CMK (cell line): Measurements from ENCODE around the genes TMEM131L, RNF175, GRIA2 and TMEM144.

- RRBS = no CpG with 5 or more reads among the region's 2 CpGs
Observed at GRCh38 chr4:152691285-152691785, 11.5 kb upstream of the TMEM154 start.

GRCh38 chr4:152935011-152935645 lies 995 bp upstream of the FHDC1 start:
- RRBS = no CpG with 5 or more reads among the region's 17 CpGs

DNA sequence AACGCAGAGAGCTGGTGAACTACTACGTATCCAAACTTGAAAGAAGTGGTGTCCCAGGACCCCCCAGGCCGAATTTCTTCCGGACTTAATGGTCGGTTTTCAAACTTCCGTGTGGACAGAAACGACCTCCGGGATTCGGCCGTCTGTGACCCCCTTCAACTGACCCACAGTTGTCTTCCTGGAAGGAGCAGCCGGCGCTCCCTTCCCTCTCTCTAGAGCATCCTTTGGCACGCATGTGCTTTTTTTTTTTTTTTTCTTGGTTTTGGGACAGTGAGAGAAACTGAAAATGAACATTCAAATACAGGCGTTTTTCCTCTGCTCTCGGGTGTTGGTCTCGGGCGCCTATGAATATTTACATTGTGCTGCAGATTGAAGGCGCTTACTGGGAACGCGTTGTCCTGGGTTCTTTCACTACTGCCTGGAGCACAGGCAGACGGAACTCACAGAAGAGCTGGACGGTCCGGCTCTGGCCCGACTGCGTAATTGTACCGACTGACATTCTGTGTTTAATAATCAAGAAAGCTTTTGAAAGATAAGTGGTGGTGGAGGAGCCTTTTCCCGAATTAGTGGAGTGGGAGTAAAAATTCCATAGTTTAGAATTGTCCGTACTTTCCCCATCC lies 1.9 kb downstream of the FHDC1 start:
- RRBS = 3% methylated on average over 4 of the region's 28 CpGs

DNA sequence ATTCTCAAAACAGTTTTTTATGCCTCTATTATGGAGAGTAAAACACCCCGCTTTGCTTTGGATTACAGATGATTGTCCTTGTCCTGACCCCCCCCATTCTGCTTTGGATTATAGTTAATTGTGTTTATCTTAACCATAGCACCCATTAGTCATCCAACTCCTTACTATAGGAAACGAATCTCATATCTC lies 14.6 kb downstream of the TRIM2 start:
- RRBS = no CpG with 5 or more reads among the region's 2 CpGs

DNA sequence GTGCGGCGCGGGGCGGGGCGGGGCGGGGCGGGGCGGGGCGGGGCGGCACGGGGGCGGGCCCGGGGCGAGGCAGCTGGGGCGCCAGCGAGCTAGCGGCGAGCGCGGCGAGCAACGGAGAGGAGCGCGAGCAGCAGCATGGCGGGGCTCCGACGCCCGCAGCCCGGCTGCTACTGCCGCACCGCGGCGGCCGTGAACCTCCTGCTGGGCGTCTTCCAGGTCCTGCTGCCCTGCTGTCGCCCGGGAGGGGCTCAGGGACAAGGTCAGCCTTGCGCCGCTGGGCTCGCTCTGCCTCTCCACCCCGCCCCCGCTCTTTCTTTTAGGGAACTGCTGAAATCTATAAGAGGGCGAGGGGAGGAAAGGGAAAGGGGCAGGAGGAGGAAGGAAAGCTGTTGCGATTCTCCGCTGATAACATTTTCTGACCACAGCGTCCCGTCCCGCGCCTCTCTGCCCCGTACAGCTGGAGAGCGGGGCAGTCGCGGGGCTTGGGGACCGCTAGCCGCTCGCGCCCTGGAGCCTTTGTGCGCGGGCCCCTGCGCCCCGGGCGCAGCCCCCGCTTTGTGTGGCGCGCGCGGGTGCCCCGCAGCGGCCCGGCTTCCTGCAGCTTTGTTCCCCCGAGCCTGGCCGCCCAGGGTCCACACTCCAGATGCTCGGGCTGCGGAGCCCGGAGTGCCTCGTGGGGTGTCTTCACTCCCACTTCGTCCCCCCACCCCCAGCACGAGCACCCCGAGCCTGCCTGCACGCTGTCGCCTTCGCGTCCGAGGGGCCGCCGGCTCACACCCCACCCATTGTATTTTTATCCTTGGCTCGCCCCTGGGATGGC lies at the start of gene TMEM131L:
Gene TMEM131L (plus strand): TSS at position 98 of the 820 bp plus-strand sequence.
- RRBS = 1% methylated on average over 48 of the region's 87 CpGs

DNA sequence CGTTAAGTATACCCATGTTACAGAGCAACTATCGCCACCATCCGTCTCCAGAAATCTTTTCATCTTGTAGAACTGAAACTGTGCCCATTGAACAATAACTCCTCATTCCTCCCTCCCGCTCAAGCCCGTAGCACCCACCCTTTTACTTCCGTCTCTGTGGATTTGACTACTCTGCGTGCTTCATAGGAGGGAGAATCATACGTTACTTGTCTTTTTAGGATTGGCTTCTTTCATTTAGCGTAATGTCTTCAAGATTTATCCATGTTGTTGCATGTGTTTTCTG lies 55.4 kb downstream of the TMEM131L start:
- RRBS = no CpG with 5 or more reads among the region's 9 CpGs

DNA sequence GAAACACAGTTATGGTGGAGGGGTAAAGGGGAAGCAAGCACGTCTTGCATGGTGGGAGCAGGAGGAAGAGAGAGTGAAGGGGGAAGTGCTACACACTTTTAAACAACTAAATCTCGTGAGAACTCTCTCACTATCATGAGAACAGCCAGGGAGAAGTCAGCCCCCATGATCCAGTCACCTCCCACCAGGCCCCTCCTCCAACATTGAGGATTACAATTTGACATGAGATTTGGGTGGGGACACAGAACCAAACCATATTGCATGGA lies 74.9 kb upstream of the TLR2 start:
- RRBS = no CpG with 5 or more reads among the region's 2 CpGs

- RRBS = no CpG with 5 or more reads among the region's 19 CpGs
Observed at GRCh38 chr4:153639878-153640474, 44.1 kb upstream of the TLR2 start.

DNA sequence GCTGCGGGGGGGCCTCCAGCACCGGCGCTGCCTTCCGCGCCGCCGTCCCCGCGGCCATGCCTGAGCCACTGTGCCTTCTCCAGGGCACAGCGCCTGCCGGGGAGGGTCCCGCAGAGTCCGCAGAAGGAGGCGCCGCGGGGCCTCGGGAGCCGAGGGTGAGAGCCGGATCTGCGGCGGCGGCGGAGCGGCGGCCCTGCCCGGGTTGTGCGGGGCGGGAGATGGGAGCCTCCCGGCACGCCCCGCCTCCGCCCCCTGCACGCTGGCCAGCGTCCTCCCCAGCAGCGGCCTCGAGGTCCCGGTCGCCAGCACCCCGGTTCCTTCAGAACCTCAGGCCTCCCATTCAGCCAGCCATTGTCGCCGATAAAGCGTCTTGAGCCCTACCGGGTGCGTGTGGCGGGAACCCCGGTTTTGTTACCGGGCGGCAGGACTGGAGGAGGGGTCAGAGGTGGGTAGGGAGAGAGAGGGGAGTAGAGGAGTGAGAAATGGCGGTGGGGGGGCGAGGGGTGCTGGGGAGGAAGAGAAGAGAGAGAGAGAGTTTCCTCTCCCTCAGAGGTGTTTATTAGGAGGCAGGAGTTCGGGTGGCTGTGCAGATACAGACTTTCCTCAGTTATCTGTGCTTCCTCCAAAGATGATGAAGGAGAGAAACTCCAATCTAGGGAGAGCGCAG lies at the start of gene RNF175:
Gene RNF175 (minus strand): TSS at position 220 of the 667 bp plus-strand sequence.
- RRBS = 94% methylated on average over 40 of the region's 52 CpGs

GRCh38 chr4:153933890-153934215 lies 145.0 kb upstream of the SFRP2 start:
- RRBS = no CpG with 5 or more reads among the region's 6 CpGs

DNA sequence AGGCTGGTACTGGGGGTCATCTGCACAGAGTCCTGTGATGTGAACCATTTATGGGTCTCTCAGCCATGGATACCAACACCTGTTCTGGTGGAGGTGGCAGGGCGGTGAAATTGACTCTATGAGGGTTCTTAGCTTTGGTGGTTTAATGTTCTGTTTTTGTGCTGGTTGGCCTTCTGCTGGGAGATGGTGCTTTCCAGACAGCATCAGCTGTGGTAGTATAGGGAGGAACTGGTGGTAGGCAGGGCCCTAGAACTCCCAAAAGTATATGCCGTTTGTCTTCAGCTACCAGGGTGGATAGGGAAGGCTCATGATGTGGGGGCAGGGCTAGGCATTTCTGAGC lies 208.1 kb upstream of the SFRP2 start:
- RRBS = no CpG with 5 or more reads among the region's 2 CpGs

GRCh38 chr4:154610372-154611107 lies 1.9 kb downstream of the FGG start:
- RRBS = no CpG with 5 or more reads among the region's 4 CpGs

- RRBS = no CpG with 5 or more reads among the region's 4 CpGs
Observed at GRCh38 chr4:155026749-155027105, 181.7 kb upstream of the NPY2R start.

DNA sequence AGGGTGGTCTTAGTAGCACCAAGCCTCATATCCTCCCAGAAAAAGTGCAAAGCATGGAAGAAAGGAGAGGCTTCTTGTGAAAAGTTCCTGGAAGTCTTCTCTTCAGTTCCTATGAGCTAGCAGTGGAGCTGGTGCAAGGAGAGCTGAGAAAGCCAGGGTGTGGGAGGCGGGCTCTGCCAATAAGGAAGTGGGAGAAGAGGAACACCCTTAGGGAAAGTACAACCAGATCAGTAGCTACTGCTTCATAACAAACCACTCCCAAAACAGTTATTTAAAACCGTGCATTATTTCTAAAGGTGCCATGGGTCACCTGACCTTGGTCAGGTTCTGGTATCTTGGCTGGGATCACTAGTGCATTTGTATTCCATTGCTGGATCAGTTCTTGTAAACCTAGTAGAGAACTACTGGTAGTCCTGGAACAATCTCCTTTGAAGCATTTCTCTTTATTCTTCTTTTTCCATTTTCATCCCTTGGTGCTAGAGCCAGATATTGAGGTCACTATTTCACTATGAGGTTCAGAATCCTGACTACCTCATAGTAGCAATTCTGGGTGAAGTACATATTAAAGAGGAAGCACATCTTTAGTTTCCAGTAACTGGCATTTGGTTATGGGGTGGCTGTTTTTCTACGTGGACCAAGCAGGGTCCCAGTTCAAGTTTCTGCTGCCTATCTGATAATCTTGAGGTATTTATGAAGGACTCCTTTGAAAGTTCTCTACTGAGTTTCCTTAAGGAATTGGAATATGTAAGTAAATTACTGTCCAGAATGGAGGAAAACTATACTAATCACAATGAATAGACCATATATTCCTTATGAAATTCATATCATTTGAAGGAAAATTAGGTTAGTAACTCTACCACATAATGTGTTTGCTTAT lies 72.1 kb downstream of the MAP9 start:
- RRBS = no CpG with 5 or more reads among the region's 3 CpGs

GRCh38 chr4:155353163-155353557 lies 23.6 kb downstream of the MAP9 start:
- RRBS = no CpG with 5 or more reads among the region's 1 CpG

DNA sequence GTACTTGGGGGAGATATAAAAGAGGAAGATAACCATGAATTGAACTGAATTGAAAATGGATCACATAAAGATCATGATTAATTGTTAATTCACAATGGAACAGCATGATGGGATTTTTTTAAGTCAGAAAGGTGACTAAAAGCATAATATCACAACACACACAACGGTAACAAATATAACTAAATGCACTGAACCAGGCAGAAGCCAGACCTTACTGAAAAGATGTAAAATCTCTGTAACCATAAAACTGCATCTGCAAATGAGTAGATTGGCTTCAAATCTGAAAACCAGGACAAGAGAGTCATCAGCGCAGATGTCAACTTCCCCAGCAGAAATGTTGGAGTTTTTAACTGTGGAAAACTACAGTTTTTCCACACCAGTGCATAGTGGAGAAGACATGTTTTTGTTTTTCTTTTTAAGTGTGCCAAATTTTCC lies 436 bp upstream of the GUCY1A1 start:
- RRBS = no CpG with 5 or more reads among the region's 2 CpGs

- RRBS = no CpG with 5 or more reads among the region's 2 CpGs
Observed at GRCh38 chr4:155954999-155955437, 1.4 kb upstream of the CTSO start.

DNA sequence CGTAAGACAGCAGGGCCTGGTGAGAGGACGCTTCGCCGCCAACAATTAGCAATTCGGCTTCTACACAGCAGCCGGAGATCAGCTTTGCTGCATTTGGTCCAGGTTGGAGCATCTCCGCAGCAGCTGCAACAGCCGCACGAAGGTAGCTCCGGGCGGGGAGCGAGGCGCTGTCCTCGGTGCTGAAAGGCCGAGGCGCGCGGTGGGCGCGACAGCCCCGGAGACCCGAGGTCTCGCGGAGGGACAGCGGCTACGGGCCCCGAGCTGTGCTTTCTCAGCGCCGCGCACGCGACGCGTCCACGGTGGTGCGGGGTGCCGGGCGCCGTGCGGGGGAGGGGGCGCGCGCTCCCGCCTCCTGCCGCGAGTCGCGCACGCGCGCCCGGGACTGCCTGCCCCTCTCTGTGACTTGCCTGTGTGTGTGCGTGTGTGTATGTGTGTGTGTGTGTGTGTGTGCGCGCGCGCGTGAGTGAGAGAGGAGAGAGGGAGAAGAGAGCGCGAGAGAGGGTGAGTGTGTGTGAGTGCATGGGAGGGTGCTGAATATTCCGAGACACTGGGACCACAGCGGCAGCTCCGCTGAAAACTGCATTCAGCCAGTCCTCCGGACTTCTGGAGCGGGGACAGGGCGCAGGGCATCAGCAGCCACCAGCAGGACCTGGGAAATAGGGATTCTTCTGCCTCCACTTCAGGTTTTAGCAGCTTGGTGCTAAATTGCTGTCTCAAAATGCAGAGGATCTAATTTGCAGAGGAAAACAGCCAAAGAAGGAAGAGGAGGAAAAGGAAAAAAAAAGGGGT lies at the start of gene GRIA2:
Gene GRIA2 (plus strand): TSS at position 504 of the 789 bp plus-strand sequence.
- RRBS = 97% methylated on average over 37 of the region's 66 CpGs

DNA sequence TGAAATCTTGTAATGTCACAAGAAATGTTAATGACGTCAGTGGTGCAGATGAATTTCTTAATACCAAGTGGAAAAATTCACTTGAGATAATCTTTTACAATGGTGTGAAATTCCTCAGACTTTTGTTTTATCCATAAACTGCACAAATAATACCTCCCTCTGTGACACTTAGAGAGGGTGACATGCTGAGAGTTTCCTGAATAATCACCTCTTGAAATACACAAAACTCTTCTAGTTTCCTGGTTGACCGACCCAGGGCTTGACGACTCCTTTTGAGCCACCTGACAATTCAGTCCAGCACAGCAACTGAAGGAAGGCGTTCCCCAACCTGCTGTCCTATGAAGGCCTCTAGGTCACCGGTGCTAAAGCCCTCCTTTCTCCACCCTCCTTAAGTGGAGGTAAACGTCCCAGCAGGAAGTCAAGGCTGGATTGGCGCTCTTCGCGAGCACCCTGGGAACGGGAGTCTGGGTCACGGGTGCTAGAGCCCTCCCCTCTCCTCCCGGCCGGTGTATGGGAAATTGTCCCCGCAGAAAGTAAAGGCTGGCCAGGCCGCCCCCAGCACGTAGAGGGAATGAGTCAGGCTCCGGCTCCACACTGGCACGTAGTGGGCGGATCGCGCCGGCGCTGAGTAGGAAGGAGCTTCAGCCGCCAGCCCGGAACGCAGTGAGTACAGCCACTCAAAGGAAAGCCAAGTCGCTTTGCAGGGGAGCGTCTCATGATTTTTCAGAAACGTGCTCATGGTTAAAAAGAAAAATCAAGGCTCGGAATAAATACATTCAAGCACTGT lies at the start of gene TMEM144:
Gene TMEM144 (plus strand): TSS at position 563 of the 787 bp plus-strand sequence.
- RRBS = 2% methylated on average over 5 of the region's 30 CpGs

DNA sequence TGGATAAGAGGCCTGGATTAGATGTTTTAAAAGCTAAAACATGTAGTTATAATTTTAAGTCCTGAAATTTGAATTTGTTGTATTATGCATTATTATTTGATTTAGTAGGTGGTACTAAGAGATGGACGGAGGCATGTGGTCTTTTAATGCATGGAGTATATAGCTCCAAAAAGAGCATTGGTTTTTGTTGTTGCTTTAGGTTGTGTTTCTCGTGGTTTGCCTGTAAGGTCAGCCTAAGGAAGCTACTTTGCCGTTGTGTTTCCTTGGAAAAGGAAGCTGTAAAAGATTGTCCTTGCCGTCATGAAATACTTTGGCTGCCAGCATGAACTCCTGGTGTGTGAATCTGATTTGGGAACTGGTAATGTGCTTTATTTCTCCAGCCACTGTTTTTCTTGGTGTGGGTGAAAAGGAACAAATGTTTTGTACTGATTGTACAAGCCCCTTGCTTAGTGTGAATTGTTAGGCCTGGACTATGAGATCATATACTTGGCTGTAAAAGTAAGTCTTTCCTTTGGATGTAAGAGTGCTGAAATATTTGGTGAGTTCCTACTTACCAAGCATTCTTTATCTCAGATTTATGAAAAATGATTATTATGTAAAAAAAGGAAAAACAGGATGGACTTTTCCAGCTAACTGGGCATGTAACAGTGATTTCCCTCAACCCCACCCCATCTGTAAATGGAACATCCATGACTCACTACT lies 6.2 kb downstream of the FNIP2 start:
- RRBS = no CpG with 5 or more reads among the region's 4 CpGs